Pericardium fibroblast (primary cell): ENCODE data around the gene ACBD6.

DNA sequence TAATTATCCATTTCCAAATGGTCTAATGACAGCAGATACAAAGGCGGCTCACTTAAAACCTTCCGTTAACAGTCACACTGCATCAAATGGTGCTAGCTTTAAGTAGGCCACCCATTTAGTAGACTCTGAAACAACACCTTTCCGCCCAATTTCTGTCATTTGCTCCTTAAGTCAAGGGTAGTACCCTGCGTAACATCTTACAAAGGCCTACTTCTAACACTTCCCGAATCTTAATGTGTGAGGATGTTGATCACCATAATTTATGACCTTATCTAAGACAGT is 687 bp upstream of the RALGPS2 start:
- RAMPAGE, long total RNA = no peak

- RAMPAGE, long total RNA = no peak
These were observed 977 bp downstream of the RALGPS2 start for GRCh38 chr1:178725706-178726735.

DNA sequence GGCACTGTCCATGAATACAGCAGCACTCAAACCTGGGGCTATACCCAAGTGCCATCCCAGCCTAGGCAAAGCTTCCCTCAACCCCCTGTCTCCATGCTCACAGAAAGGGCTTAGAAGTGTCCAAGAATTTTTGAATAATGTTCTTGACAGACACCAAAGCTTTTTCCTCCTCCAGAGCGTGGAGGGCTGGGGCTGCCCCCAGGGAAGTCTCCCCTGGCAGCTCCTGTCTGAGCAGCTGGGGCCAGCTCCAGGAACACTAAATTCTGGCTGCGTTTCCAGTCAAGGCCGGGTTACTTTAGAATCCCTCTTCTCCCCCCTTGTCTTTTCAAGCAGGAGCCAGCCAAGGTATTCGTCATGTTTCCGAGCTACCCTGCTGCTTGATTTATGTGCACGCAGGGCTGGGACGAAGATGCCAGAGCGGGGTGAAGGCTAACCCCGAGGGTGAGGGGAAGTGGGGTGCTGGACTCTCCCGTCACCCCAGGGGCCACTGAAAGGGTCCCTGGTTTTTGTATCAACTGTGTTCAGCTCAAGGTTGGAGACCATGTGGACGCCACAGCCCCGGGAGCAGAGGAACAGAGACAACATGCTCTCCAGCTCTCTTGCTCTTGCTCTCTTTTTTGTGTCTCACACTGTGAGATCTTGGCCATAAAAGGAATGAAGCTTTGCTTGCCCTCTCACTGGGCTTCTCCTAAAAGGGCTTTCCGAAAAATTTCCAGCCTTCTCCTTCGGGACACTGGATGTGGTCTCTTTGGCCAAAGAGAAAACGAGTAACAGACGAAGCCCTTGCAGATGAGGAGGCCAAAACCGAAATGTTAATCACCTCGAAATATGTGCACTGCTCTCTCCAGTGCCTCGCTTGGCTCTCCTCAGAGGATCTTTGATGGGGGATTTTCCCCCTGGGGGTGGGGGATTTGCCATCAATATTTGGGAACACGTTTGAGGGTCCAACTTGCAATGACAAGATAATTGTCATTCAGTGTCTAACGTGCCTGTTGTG is 68.2 kb upstream of the ANGPTL1 start:
- RAMPAGE, long total RNA = start-site peak on the minus strand centred at position 121 of the sequence, 37 bp wide, 12 and 8 reads in 2 replicates

- RAMPAGE, long total RNA = no peak
These were observed 8.9 kb downstream of the TOR3A start for GRCh38 chr1:179090631-179091256.

- RAMPAGE, long total RNA = no peak
These were observed 3.3 kb downstream of the TOR1AIP1 start for GRCh38 chr1:179885407-179885721.

- RAMPAGE, long total RNA = no peak
These were observed 1.1 kb upstream of the CEP350 start for GRCh38 chr1:179953539-179953879.

GRCh38 chr1:179969919-179970473 is 15.4 kb downstream of the CEP350 start:
- RAMPAGE, long total RNA = no peak

DNA sequence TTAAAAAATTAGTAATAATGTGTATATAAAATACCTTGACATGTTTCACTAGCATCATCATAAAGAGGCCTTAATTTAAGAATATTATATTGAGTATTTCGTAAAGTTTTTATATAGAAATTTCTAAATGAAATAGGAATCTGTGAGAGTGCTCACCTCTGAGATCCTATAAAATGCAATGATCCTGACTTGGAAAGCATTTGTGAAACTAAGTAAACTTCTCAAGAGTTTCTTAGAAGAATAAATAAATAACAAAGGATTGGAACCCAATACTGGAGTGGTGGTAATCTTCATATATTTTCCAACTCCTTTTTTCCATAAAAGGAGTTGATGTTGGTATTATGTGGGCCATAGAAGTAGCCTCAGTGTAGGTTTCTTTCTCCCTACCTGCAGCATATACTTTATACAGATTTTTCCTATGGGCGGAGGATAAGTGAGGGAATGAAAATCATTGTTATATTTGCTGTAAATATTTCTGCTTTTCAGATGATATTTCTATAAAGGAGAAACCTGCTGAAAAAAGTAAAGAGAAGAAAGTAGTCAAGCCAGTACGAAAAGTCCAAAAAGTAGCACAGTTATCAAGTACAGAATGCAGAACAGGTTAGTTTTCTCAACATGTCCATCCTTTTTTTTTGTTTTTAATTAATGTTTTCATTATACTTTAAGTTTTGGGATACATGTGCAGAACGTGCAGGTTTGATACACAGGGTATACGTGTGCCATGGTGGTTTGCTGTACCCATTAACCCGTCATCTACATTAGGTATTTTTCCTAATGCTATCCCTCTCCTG is 51.6 kb downstream of the CEP350 start:
- RAMPAGE, long total RNA = no peak

DNA sequence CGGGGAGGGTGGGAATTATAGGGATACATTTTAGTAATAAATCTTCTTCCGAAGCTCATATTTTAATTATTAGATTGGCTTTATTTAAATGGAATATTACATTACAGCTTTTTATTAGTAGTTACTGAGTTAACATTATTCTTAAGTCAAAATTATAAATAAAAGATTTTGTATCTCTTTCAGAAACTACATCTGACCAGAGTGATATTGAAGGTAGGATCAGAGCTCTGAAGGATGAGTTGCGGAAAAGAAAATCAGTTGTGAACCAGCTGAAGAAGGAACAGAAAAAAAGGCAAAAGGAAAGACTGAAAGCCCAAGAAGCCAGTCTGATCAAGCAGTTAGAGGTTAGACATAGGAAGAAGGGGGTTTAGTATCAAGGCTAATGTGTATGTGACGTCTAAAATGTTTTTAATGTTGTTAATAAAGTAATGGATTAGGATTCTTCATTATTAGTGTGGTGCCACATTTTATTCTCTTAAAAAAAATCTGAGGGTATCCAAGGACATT is 70.8 kb upstream of the QSOX1 start:
- RAMPAGE, long total RNA = no peak

- RAMPAGE, long total RNA = no peak
These were observed 35.5 kb downstream of the QSOX1 start for GRCh38 chr1:180189871-180190844.

GRCh38 chr1:180501735-180502770 is at the start of gene ACBD6:
TSS of gene ACBD6 (minus strand) at chr1:180502577.
- RAMPAGE, long total RNA = start-site peak on the minus strand at chr1:180502288-180502301, 54 and 30 reads in 2 replicates; start-site peak on the minus strand at chr1:180502542-180502630, 923 and 199 reads in 2 replicates

DNA sequence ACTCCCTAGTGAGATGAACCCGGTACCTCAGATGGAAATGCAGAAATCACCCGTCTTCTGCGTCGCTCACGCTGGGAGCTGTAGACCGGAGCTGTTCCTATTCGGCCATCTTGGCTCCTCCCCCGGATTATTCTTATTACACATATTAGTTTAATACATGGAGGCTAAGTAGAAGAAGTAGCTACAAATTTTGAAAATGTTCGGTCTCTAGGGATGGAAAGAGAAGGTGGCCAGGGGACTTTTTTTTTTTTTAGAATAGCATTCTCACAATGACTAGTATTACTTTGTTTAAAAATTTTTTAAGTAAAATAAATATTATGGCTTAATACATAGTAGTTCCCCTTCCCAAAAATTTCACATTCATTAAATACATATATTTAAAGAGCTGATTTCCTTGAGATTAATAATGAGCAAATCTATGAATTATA is 40.0 kb upstream of the KIAA1614 start:
- RAMPAGE, long total RNA = no peak

DNA sequence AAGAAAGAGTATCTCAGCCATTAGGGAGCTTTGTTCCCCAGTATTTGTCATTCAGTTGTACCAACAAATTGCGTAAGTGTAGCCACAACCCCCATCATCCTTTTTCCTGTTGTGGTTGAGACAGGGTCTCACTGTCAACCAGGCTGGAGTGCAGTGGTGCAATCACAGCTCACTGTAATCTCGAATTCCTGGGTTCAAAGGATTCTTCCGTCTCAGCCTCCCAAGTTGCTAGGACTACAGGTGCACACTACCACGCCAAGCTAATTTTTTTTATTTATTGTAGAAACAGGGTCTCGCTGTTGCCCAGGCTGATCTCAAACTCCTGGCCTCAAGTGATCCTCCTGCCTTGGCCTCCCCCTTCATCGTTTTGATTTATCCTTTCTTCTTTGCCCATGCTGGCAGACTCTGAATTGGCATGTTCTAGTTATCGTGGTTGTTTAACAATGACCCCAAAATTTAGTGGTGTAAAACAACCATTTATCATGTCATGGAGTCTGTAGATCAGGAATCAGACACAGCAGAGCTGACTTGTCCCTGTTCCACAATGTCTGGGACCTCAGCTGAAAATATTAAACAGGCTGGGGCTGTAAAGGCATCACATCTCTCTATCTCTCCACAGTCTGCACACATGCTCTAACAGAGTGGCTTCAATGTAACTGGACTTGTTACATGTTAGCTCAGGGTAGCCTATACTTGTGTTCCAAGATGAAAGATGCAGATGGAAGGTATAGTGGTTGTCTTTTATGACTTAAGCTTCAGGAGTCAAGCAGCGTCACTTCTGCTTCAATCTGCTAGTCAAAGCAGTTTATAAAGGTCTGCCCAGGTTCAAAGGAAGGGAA is 9.2 kb downstream of the STX6 start:
- RAMPAGE, long total RNA = no peak

GRCh38 chr1:181021723-181022634 is 691 bp downstream of the STX6 start:
- RAMPAGE, long total RNA = no peak

GRCh38 chr1:181088199-181088582 is 309 bp upstream of the IER5 start:
- RAMPAGE, long total RNA = no peak

DNA sequence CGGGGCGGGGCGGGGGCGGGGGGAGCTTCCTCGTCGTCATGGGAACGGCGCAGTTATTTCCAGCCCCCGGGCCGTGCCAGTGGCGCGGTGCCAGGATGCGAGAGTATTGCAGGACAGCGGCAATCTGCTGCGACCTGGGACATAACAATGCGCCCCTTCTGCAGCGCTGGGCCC is 16.9 kb downstream of the IER5 start:
- RAMPAGE, long total RNA = no peak

GRCh38 chr1:182002929-182003439 is 58.5 kb downstream of the ZNF648 start:
- RAMPAGE, long total RNA = no peak

GRCh38 chr1:182029107-182030500 is 31.9 kb downstream of the ZNF648 start:
- RAMPAGE, long total RNA = no peak

DNA sequence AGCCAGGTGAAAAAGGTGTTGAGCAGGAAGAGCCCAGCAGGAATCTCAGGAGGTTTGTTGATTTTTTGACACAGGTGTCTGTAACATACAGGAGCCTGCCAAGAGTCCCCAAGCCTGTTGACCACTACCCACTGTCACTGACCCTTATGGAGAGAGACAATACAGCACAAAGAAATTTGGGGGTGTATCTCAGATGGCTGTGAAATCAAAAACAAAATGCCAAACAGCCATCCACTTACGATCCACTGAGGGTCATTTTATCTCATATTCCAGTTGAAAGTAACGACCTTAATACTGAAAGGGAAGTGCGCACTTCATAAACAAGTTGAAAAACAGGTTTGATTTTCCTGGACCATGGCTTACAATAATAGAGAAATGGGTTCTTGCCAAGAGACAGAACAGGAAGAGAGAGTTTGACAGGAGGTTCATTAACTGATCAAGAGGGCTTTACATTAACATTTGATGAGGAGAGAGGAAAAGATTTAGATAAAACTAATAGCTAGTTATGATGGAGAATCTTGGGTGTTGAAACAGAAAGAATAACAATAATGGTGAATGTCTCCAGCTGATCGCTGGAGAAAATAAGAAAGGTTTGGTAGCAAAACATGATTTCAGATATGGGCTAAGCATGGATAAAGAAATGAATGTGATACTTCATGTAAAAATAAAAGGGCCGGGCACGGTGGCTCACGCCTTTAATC is 163.4 kb downstream of the GLUL start:
- RAMPAGE, long total RNA = no peak

GRCh38 chr1:182292349-182293058 is 99.1 kb downstream of the GLUL start:
- RAMPAGE, long total RNA = no peak